Endothelial cell of umbilical vein (primary cell): ENCODE data around the genes FGF14 and DAOA.

DNA sequence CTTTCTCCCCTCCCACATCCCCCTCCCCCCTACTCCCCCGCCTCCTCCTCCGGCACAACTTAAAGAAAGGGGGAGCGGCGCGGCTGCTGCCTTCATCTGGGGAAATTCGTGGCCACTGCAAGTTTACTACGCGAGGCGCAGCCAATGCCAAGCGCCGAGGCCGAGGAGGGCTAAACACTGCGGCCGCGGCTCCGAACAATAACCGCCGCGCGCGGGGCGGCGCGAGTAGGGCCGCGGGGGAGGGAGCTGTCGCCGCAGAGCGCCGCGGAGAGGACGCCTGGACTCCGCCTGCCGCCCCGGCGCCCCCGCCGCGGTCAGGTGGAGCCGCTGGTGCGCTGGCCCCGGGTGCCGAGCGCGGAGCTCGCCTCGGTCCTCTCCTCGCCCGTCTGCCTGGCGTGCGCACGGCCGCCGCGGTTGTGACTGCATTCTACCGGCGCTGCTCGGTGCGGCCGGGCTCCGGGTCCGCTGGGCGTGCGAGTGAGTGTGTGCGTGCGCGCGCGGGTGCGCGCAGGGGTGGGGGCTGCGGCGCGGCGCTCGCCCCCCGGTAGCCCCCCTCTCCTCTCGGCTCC is 388 bp upstream of the ZIC2 start:
- PRO-cap: no peak
CAGE:
- cytosol, long polyA minus RNA: no peak
- cytosol, long polyA plus RNA: no peak
- long polyA plus RNA: no peak
- nucleus, long polyA minus RNA: no peak
- nucleus, long polyA plus RNA: no peak

GRCh38 chr13:99982069-99982502 is 502 bp downstream of the ZIC2 start:
- PRO-cap: no peak
CAGE:
- cytosol, long polyA minus RNA: no peak
- cytosol, long polyA plus RNA: no peak
- long polyA plus RNA: no peak
- nucleus, long polyA minus RNA: no peak
- nucleus, long polyA plus RNA: no peak

DNA sequence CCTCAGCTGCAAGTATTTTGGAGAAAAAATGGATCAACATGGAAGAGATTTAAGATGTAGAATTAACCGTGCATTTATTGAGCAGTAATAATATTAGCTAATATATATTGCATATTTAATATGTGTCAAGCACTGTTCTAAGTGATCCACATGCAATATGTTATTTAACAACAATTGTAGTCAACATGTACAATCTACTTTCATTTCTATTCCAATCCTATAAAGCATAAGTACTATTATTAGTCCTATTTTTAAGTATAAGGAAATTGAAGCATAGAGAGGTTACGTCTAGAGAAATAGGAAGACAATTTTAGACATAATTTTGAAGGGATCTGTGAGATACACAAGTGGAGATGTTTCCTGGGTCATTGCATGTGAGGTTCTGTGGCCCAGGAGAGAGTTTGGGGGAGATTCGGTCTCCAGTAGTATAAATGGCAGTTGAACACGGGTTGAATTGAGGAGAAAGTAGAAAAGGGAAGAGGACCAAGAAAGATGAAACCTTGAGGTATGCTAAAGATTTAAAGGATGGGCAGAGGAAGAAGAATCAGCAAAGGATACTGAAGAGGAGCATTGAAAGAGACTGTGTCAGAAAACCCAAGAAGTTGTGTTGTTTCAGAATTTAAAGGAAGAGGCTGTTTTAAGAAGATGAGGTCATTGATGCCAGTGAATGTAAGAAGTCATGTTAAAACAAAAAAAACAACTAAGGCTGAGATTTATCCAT is 198.4 kb downstream of the GGACT start:
- PRO-cap: no peak
CAGE:
- cytosol, long polyA minus RNA: no peak
- cytosol, long polyA plus RNA: no peak
- long polyA plus RNA: no peak
- nucleus, long polyA minus RNA: no peak
- nucleus, long polyA plus RNA: no peak

GRCh38 chr13:100483665-100484545 is 104.7 kb downstream of the GGACT start:
- PRO-cap: unidirectional peak, minus-strand start at chr13:100484165
CAGE:
- cytosol, long polyA minus RNA: no peak
- cytosol, long polyA plus RNA: no peak
- long polyA plus RNA: no peak
- nucleus, long polyA minus RNA: no peak
- nucleus, long polyA plus RNA: no peak

DNA sequence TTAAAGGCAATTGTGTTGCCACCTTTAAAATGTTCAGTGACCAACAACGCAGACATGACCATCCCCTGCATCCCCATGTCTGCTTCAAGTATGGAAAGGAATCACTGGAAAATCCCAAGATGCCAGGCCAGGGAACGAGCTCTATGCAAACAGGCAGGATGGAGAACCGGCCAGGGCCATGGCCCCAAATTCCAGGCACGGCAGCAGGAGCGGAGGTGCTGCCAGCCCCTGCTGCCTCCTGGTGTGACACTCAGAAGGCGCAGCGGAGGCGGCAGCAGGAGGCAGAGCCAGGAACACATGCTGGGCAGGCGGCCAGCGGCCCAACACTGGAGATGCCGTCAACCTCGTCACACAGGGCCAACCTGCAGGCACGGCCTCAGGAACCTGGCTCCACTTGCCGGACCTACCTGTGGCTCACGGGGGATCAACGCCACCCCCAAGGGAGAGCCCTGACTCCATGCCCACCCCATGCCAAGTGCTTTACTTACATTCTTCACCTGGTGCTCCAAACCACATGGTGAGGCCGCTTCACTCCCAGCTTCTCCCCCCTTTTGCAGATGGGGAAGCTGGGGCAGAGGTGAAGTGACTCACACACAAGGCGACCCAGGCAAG is 43.7 kb downstream of the GGACT start:
- PRO-cap: unidirectional peak, minus-strand start at position 248 of the sequence
CAGE:
- cytosol, long polyA minus RNA: no peak
- cytosol, long polyA plus RNA: no peak
- long polyA plus RNA: no peak
- nucleus, long polyA minus RNA: no peak
- nucleus, long polyA plus RNA: no peak

GRCh38 chr13:100560512-100561113 is 28.0 kb downstream of the GGACT start:
- PRO-cap: no peak
CAGE:
- cytosol, long polyA minus RNA: no peak
- cytosol, long polyA plus RNA: no peak
- long polyA plus RNA: no peak
- nucleus, long polyA minus RNA: no peak
- nucleus, long polyA plus RNA: no peak

DNA sequence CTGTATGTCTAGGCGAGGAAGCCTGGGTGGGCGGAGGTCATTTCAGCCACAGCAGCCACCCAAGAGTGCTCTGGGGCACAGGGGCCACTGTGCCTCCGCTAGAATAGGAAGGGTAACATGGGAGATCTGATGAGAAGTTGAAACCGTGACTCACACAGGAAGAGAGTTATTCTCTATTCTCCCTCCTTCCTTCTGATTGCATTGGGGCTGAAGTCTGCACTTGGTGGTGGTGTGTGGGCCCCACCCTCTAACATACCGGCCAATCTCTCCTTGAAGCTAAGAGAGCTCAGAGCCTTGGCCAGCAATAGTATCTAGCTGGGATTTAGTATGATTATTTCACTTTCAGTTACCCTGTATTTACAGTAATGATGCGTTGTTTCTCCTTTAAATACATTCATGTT is 20.3 kb upstream of the GGACT start:
- PRO-cap: no peak
CAGE:
- cytosol, long polyA minus RNA: no peak
- cytosol, long polyA plus RNA: no peak
- long polyA plus RNA: no peak
- nucleus, long polyA minus RNA: no peak
- nucleus, long polyA plus RNA: no peak

- PRO-cap: bidirectional peak, plus-strand start at chr13:100675060, minus-strand start at chr13:100674795
CAGE:
- cytosol, long polyA minus RNA: no peak
- cytosol, long polyA plus RNA: no peak
- long polyA plus RNA: no peak
- nucleus, long polyA minus RNA: no peak
- nucleus, long polyA plus RNA: no peak
Measured at GRCh38 chr13:100674984-100675553, 474 bp upstream of the TMTC4 start.

GRCh38 chr13:101771479-101771941 is 145.2 kb downstream of the FGF14 start:
- PRO-cap: no peak
CAGE:
- cytosol, long polyA minus RNA: no peak
- cytosol, long polyA plus RNA: no peak
- long polyA plus RNA: no peak
- nucleus, long polyA minus RNA: no peak
- nucleus, long polyA plus RNA: no peak

DNA sequence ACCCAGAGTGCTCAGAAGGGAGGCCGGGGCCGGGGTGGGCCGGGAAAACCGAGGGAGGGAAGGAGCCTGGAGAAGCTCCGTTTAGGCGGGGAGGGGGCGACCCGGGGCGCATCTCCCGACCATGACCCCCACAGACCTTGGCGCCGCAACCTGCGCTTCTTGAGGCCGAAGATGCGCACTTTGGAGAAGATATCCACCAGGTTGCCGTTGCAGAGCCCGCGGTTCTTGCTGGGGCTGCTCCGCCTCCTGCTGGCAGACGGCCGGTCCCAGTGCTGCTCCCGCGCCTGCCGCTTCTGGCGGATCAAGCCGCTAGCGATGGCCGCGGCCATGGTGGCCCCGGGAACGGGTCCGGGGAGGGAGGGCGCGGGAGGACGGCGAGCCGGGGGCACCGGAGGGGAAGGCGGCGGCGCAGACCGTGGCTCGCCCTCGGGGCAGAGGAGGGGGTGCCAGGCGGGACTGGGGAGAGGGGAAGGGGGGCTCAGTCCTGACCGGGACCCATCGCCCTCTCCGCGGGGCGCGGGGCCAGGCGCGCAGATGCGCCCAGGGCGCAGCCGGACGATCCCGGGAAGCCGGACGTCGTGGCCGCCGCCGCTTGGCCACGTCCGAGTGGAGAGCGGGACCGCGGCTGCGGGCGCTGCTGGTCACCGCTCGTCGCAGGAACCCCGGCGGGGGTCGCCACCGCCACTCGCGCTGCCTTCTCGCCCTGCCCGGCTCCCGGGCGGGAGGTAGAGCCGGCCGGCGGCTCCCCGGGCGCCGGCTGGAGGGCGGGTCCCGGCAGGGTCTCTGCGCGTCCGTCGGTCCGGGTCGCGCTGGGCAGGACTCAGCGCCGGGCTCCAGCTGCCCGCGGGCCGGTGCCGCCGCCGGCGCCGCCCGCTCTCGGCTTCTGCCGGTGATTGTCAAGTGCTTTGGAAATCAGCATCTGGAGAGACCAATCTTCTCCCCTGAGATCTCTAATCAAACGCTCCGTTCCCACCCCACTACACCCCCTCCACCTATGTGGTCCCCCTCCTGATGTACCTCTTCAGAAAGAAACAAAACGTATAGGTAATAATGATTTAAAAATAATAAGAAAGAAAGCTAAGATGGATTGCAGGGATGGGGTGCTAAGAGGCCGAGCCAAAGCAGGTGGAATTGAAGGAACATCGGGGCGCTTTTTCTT is at the start of gene FGF14:
TSS of gene FGF14 (minus strand) at position 629 of the 1,159 bp plus-strand sequence.
- PRO-cap: no peak
CAGE:
- cytosol, long polyA minus RNA: no peak
- cytosol, long polyA plus RNA: no peak
- long polyA plus RNA: no peak
- nucleus, long polyA minus RNA: no peak
- nucleus, long polyA plus RNA: no peak

GRCh38 chr13:105465800-105466298 is at the start of gene DAOA:
Gene DAOA (plus strand): TSS chr13:105466045.
- PRO-cap: no peak
CAGE:
- cytosol, long polyA minus RNA: no peak
- cytosol, long polyA plus RNA: no peak
- long polyA plus RNA: no peak
- nucleus, long polyA minus RNA: no peak
- nucleus, long polyA plus RNA: no peak

GRCh38 chr13:106096477-106096980 is 438.9 kb downstream of the EFNB2 start:
- PRO-cap: no peak
CAGE:
- cytosol, long polyA minus RNA: no peak
- cytosol, long polyA plus RNA: no peak
- long polyA plus RNA: no peak
- nucleus, long polyA minus RNA: no peak
- nucleus, long polyA plus RNA: no peak

DNA sequence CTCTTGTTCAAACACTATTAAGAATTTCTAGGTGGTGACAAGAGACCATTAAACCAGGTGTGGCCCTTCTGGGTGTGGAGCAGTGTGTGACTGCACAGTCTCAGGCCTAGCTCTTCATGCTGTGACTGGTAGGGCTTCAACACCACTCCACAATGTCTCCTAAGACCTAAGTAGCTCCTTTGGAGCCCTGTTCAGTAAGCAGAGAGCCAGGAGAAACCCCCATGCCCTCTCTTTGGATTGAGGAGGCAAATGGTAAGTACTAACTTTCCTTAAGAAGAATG is 388.9 kb downstream of the EFNB2 start:
- PRO-cap: no peak
CAGE:
- cytosol, long polyA minus RNA: no peak
- cytosol, long polyA plus RNA: no peak
- long polyA plus RNA: no peak
- nucleus, long polyA minus RNA: no peak
- nucleus, long polyA plus RNA: no peak

DNA sequence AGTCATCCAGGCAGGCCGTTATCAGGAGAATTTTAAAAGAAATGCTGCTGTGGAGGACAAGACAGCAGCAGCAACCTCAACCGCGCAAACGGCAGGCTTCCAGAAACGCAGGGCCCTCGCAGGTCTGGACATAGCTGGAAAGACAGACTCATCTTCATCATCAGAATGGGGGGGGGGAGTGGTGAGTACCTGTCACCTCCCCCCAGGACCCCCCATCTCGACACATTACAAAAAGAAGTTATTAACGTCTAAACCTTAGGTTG is 2.9 kb downstream of the EFNB2 start:
- PRO-cap: no peak
CAGE:
- cytosol, long polyA minus RNA: no peak
- cytosol, long polyA plus RNA: no peak
- long polyA plus RNA: no peak
- nucleus, long polyA minus RNA: no peak
- nucleus, long polyA plus RNA: no peak

DNA sequence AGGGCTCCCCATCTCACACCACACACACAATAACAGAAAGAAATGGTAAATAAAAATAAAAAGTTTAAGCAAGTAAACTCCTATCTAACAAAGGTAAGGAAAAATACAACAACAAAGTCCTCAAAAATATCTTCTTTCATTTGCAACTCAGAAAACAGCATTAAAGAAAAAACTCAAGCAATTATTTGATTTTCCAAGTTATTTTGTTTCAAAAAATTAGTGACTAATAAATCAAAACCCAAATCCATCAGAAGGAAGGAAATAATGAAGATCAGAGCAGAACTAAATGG is 213.6 kb downstream of the NALF1 start:
- PRO-cap: no peak
CAGE:
- cytosol, long polyA minus RNA: no peak
- cytosol, long polyA plus RNA: no peak
- long polyA plus RNA: no peak
- nucleus, long polyA minus RNA: no peak
- nucleus, long polyA plus RNA: no peak

GRCh38 chr13:107719667-107720196 is 147.6 kb downstream of the NALF1 start:
- PRO-cap: no peak
CAGE:
- cytosol, long polyA minus RNA: no peak
- cytosol, long polyA plus RNA: no peak
- long polyA plus RNA: start-site peak on the minus strand at chr13:107720060-107720170, 10 and 7 reads in 2 replicates
- nucleus, long polyA minus RNA: no peak
- nucleus, long polyA plus RNA: no peak

- PRO-cap: no peak
CAGE:
- cytosol, long polyA minus RNA: no peak
- cytosol, long polyA plus RNA: no peak
- long polyA plus RNA: no peak
- nucleus, long polyA minus RNA: no peak
- nucleus, long polyA plus RNA: no peak
Measured at GRCh38 chr13:107788382-107789039, 78.8 kb downstream of the NALF1 start.

GRCh38 chr13:108981331-108981807 is 352.0 kb downstream of the MYO16 start:
- PRO-cap: no peak
CAGE:
- cytosol, long polyA minus RNA: no peak
- cytosol, long polyA plus RNA: no peak
- long polyA plus RNA: no peak
- nucleus, long polyA minus RNA: no peak
- nucleus, long polyA plus RNA: no peak

GRCh38 chr13:109412653-109412915 is 373.8 kb downstream of the IRS2 start:
- PRO-cap: no peak
CAGE:
- cytosol, long polyA minus RNA: no peak
- cytosol, long polyA plus RNA: no peak
- long polyA plus RNA: no peak
- nucleus, long polyA minus RNA: no peak
- nucleus, long polyA plus RNA: no peak

DNA sequence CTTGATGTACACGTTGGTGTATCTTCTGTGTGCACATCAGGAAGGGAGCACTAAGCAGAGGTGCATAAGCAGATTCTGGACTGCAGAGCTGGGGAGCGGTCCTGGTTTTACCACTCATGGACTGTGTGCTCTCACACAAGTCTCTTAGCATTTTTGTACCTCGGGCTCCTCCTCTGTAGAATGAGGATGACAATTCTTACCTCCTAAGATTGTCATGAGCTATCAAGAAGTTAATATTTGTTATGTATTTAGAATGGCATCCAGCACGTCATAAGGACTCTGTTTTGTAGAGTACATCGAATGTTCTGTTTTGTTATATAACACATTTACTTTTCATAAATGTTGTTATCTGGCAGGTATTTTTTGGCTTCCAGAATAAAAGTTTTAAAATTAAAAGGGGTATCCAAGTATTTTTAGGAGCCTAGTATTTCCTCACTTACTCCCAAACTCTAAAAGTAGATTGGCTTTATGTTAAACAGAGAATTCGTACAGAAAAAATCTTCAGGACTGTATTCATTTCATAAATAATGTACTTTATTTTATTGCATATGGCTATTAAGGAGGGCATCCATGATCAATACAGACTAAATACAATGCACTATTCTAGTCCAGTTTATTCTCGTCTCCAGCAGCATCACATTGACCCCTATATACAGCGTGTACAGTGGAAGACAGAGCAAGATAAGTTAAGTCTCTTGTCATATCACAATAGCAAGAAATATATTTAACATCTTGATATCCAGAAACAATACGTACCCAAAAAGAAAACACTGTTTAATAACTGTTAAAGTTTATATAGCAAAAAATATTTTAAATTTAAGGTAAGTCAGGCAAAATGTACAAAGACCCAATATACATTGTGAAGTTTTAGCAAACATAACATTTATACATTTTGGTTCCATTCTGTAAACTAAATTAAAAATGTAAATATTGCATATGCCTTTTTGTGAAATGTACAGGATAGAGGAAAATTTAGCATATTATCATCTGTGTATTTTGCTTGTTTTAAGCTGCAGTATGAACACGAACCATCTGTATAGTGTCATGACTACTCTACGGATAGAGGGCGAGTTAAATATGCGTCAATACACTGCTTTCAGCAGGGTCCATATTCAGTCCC is 32.7 kb downstream of the IRS2 start:
- PRO-cap: no peak
CAGE:
- cytosol, long polyA minus RNA: no peak
- cytosol, long polyA plus RNA: no peak
- long polyA plus RNA: no peak
- nucleus, long polyA minus RNA: no peak
- nucleus, long polyA plus RNA: no peak